Endometrial microvascular endothelial cells (primary cell): ENCODE measurements around a stretch of chr22.

- RAMPAGE, long total RNA: no peak
Measured at GRCh38 chr22:32841620-32841954, 40.1 kb downstream of the TIMP3 start.

GRCh38 chr22:32986867-32987843 lies 71.0 kb downstream of the SYN3 start:
- RAMPAGE, long total RNA: no peak

- RAMPAGE, long total RNA: no peak
Measured at GRCh38 chr22:33109554-33109847, 51.3 kb upstream of the SYN3 start.

- RAMPAGE, long total RNA: no peak
Measured at GRCh38 chr22:33163835-33164303, 105.7 kb upstream of the SYN3 start.

DNA sequence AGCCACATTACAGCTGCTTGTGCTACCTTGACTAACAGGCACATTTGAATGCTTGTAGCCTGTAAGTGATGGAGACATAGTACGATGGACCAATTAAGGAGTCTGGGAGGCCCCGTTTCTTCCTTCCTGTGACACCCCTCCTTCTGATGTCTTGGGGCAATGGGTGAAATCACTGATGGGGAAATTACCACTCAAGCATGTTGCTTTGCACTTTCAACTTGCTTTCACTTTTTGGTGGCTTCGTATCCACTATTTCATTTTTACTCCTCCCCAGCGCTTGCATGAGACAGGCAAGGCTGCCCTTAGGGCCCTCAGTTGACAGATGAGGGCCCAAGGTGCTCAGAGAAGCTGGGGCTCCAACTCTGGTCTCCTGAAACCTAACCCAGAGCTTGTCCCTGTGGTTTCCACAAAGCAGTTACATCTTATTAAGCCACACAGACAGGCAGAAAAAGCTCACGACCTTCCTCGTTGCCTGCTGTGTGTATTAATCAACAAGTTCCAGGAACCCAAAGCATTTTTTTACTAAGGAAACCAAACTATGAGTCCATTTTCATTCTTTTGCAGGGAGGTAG lies 267.5 kb upstream of the SYN3 start:
- RAMPAGE, long total RNA: no peak

DNA sequence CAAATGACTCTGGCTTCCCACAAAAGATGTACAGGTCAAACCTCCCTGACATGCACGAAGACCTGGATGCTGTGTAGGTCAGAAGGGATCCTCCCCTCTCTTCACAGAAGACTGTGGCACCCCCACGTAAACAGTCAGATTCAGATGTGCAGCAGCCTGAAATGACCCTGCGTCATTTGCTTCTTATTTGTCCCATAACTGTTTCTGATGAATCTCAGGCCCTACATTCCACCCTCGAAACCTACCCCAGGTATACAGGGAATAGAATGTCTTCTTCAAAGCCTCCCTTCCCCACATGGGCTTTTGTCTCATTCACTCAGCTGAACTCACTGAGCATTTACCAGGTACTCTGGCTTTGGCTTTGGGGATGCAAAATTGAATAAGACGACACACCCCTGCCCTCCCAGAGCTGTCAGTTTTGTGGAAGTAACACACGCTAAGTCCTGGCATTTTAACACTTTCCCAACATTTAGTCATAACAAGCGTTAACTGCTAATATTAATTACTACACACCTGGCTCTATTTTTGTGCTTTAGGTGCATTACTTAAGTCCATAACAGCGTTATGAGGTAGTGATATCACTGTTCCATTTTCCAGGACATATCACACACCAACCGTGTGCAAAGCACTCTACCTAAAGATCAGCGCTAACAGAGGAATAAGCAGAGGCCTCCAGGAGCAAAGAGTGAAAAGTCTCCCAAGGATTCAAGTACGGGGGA lies 183.2 kb downstream of the LARGE1 start:
- RAMPAGE, long total RNA: no peak

DNA sequence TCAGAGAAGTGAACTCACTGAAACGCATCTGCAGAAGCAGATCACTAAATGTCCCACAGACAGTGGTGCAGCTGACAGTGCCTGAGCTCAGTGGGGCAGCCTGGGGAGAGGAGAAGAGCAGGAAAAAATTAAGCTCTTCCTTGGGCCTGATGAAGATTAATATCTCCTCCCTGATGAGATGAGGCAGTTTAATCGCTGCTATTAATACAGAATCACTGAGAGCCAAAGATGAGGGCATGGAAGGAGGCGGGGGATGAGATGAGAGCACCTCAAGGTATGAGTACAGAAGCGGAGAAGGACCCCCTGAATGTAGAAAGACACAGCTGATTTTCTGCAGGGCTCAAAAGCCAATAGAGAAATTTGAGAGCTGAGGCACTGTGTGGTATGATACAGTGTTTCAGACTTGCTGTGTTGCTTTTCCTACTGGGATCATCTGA lies 180.6 kb downstream of the LARGE1 start:
- RAMPAGE, long total RNA: no peak

DNA sequence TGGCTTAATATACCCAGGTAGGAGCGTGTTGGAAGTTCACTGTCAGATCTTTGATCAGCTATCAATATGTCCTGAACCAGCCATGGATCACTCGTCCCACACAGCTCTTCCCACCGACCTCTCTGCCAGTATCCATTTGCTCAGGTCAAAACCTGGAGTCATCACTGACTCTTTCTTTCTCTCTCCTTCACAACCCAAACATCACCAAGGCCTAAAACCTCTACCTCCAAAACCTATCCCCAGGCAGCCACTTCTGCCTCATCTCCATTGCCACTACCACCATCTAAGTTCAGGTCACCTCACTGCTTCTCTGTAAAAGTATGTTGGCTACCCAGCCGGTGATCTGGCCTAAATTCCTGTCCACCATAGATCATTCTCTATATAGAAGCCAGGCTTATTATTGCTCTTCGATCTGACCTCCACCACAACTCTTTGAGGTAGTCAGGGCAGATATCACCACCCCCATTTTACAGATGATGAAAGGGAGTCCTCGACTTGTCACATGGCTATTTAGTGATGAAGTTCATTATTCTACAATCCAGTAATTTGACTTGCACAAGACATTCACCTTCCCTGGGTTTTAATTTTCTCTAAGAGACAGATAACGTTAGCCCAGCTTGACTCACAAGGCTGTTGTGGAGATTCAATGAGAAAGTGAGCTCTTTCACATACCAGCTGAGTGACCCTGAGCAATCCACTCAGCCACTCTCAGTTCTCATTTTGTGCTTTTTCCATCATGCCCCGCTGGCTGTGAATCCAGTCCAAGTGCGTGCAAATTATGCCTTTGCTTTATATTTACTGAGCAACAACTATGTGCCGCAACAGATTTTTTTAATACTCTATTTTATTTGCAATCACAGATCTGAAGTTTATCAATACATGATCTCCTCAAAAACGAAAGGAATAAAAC lies 176.8 kb downstream of the LARGE1 start:
- RAMPAGE, long total RNA: no peak

DNA sequence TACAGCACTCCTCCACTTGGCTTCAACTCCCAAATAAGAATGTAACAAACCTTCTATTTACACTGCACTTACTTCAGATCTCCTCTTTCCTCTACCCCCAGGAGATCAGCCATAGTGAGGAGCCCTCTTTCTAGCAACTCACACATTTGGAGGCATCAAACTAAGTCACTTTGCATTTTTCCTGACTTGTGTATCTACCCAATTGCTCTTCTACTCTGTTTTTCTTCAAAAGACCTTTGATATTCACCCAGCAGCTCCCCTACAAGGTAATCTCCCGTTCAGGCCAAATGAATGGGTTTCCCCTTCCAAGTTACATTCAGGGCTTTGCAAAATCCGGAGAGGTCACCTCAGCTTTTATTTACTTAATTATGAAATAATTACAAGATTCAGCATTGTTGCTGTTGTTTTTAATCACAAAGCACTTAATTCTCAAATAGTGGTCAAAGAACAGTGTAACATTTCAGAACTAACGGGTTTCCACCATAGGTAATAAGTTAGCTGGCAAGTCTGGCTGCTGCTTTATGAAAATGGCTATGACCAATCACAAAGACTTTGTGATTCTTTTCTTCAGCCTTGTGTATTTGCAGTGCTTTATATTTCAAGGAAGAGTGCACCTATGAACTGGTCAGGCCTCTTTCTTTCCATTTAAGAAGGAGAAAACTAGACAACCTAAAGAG lies 6.1 kb downstream of the LARGE1 start:
- RAMPAGE, long total RNA: no peak

DNA sequence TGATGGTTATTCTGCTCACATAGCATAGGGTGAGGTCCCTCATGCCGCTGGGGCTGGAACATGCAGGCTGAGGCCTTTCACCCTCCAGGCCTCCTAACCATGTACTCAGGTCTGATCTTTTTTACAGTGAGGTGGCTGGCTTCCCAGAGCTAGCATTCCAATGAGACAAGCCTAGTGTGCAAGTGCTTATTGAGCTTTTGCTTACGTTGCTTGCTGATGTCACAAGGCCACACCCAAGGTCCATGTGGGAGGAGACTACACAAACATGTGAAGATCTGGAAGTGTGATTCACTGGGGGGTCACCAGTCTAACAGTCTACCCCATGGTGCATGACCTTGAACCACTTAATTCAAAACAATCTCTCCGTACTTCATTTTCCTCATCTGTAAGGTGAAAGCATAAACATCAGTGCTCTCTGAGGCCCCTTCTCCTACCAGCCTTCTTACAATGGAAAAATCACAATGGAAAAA lies 34.0 kb downstream of the ISX start:
- RAMPAGE, long total RNA: no peak

DNA sequence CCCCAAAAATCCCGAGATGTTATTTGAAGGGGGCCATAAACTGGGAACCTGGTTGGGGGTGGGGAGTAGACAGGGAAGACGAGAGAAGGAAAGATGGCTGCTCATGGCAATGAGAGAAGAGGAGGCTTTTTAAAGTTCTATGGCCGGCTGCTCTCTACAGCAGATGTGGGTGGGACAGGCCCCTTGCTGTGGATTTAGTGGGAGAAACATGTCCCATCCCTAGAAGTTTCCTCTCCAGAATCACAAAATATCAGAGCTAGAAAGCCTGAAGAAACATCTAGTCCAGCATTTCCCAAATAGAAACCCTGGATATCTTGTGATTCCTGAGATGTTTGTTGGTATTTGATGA lies 38.1 kb downstream of the ISX start:
- RAMPAGE, long total RNA: no peak

- RAMPAGE, long total RNA: no peak
Measured at GRCh38 chr22:35305569-35305976, 5.9 kb downstream of the TOM1 start.

GRCh38 chr22:35317779-35318268 lies 18.1 kb downstream of the TOM1 start:
- RAMPAGE, long total RNA: no peak

DNA sequence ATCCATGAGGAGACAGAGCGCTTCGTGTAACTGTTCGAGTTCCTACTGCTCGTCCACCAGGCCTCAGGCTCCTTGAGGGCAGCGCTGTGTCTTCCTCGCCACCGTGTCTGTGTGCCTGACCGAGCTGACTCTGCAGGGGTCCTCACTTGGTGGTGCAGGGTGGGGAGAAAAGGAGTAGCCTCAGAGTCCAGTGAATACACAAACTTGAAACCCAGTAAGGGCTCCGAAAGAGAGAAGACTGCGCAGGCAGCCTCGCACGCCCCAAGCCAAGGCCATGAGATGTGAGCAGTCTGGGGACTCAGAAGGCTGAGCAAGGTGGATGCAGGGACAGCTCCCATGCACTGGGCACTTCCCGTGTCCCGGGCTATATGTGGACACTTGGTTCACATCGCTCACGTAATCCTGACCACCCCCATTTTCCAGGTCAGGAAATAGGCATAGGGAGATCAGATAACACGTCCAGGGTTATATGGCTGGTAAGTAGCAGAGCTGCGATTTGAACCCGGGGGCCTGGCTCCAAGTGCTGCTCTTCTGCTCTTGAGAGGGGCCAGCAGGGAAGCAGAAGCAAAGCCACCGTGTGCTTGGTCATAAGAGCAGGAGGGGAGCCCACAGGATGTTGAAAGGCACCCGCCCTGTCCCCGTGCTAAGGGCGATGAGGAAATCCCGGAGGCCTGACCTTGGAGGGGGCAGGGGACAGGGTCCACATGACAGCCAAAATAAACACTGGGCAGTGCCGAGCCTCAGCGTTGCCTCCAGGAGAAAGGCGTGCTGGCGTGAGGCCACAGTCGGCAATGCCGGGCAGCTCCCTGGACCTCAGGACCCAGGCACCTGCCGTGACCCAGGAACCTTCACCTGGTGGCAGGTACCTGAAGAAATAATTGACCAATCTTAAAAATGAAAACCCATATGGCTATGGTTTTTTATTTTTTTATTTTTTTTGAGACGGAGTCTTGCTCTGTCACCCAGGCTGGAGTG lies 28.6 kb downstream of the TOM1 start:
- RAMPAGE, long total RNA: no peak

DNA sequence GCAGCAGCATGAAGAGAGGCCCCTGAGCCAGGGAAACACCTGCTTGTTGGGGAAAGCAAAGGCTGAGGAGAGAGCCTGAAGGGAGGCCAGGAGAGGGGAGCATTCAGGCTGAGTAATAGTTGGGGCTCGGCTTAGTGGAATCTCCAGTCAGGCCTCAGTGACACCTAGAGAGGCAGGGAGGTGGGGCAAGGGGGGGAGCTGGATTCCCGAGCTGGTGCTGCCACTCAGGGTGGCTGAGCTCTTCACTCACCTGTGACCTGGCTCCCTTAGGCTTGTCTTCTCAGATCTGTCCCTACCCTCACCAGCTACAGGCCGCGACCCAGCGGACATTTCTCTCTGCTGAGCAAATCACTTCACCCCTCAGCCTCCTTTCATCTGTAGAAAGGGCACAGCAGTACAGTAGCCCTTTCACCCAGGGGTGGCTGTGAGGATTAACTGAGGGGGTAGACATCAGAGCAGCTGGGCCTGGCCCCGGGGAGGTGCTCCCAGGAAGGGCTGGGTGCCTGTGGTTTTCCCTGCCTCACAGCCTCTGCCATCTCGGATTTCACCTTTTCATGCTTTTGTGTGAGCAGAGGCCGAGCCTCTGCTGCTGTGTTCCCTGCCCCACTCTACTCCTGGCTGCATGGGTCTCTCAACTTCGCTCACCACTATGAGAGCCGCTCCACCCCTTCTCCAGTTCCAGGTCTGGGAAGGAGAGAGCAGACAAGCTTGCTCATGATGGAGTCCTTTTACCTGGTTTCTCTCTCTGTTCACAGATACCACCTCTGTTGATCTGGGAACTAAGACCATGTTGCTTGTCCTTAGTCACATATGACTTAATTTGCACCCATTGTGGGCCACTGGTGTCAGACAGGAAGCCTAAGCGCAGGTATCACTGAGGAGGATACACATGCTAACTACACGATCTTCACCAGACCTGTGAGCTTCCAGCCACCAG lies 26.6 kb downstream of the MCM5 start:
- RAMPAGE, long total RNA: no peak

- RAMPAGE, long total RNA: no peak
Measured at GRCh38 chr22:35452960-35453649, 53.2 kb downstream of the MCM5 start.

DNA sequence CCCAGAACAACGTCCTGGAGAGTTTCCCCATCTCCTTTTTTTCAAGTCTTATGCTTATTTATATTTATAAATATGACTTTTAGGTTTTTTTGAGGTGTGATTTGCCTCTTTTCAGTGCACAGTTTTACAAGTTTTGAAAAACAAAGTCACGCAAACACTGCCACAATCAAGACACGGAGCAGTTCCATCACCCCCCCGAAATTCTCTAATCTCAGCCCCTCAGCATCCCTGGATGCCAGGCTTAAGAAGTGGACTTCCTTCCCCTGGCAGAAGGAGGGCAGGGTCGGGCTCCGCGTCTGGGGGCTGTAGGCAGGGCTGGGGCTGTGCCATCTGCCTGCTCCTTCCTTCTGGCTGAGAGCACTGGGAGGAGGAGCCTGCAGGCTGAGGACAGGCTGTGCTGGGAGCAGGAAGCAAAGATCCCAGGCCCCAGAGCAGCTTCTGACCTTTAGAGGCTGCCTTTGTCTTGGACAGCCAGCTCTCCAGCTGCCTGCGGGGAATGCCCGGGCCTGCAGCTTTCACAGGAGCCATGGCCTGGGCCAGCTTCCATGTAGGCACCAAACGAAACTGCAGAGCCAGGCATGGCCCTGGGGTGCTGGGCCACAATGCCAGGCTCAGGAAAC lies 67.7 kb downstream of the MCM5 start:
- RAMPAGE, long total RNA: no peak

DNA sequence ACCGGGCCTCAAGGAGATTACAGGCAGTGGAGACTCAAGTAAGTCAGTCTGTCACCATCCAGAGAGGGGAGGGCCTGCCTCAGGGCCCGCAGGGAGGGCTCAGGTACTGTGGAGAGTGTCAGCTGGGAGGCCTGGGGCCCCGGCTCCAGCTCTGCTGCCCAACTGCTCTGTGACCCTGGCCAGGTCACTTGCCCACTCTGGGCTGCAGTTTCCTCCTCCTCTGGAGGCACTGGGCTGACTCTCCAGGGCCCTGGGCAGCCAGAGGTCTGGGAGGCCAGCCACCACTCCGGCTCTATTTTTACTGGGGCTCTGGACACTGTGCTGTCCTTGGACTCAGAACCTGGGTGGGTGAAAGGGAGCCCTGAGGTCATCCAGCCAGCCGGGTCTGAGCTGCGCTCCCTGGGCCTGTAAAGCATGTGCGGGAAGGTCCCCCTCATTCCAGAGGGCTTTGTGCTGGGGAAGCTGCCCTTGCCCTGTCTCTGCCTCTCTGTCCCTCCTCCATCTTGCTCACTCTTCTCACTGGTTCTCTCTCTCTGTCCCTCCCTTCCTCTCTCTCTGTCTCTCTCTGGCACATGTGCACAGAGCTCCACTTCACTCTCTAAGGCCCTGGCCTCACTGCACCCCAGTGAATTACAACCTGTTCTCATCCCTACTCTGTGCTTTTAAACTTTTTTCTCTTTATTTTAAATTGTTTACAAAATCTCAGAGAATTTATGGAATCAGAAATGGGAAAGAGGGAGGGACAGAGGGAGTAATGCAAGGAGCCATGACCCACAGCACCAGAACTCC lies 24.7 kb downstream of the MB start:
- RAMPAGE, long total RNA: no peak

- RAMPAGE, long total RNA: no peak
Measured at GRCh38 chr22:35620612-35621431, 3.7 kb upstream of the MB start.

DNA sequence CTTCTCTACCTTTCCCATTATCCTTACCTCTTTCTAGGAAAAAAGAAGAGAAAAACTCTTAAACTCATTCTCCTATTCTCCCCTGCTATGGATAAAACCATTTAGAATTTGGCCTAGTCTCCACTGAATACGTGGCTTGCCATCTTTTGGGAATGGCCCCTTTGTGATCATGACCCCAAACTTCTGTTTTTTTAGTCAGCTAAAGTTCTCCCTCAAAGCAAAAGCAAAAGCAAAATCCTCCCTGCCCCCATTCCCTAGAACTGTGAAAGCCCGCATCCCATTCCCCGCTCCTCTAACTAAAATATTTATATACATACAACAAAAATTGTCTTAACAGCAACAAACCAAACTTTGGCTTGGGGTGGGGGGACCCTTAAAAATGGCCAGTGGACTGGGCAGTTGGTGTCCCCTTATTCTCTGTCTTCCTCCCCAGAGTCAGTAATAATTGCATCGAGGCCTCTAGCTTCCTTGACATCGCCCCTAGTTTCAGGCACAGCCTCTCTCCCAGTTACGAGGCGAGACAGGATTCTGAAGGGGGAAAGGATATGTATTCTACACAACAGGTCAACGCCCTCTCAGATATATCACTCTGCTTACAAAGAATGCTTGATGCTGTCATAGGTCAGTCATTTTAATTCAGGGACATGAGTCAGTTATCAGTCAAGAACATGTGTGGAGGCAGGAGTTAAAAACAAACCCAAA lies 24.3 kb downstream of the APOL5 start:
- RAMPAGE, long total RNA: no peak